H1 (cell line): ENCODE data around the genes ZMYND15 and USP6.

DNA sequence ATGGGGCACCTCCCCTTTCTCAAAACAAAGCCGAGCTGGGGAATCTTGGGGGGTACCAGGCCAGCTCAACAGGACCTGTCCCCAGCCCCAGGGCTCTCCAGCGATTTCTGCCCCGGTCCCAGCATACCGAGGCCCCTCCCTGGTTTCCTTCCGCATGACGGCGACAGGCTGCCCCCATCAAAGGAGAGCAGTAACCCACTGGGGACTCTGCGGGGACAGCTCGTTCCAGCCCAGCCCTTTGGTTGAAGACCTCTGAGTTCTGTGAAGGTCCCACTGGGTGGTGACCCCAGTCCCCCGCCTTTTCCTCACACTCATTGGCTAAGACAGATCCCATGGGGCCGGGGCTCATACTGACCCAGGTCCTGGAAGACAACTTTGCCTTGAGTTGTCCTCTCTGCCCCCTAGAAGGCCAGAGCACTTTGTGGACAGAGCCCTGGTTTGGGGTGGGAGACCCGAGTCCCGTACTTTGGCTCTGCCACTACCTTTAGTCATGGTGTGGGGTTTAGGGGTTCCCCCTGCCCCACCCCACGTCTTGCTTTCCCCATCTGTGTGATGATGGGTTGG, 4.1 kb downstream of the SMTNL2 start:
- RRBS, result no CpG with 5 or more reads among the region's 14 CpGs
CAGE:
- cytosol, long polyA plus RNA, result no peak
- long polyA plus RNA, result no peak
- nucleus, long polyA plus RNA, result no peak

- RRBS, result no CpG with 5 or more reads among the region's 9 CpGs
CAGE:
- cytosol, long polyA plus RNA, result no peak
- long polyA plus RNA, result start-site peak on the minus strand at chr17:4672202-4672276, 187 and 115 reads in 2 replicates; start-site peak on the minus strand at chr17:4672363-4672492, 481 and 425 reads in 2 replicates
- nucleus, long polyA plus RNA, result no peak
Observed at GRCh38 chr17:4672127-4672683, 30.7 kb upstream of the ALOX15 start.

DNA sequence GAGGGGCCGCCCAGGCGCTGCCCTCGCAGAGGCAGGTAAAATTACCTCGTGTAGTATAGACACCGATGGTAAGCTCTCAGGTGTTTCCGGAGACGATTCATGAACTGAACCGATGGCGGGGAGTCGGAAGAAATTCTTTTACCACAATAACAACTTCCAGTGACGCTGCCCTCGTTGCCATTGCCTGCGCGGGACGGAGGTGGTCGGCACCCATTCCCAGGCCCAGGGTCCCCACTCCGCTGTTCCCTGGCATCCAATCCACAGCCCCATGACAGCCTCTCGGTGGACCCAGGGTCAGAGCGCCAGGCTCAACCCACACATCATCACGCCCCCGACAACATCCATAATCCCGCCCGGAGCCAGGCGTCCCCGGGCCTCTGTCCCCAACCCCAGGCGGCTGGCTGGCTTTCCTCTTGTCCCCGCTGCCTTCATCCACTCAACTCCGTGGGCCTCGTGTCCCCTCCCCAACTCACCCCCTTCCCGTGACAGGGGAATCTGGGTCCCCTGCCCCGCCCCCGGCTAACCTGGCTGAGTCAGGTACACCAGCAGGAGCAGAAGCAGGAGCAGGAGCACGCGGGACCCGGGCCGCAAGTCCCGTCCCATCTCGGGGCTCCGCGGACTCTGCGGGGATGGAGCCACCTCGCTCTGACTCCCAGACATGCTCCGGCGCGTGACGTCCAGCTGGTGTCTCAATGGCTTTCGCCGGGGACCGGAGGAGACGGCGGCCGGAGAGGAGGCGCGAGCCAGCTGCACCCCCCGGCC, 715 bp upstream of the ZMYND15 start:
- RRBS, result 2% methylated on average over 12 of the region's 55 CpGs
CAGE:
- cytosol, long polyA plus RNA, result no peak
- long polyA plus RNA, result no peak
- nucleus, long polyA plus RNA, result no peak

- RRBS, result 2% methylated on average over 21 of the region's 65 CpGs
CAGE:
- cytosol, long polyA plus RNA, result no peak
- long polyA plus RNA, result no peak
- nucleus, long polyA plus RNA, result no peak
Observed at GRCh38 chr17:4739499-4739992, at the start of gene ZMYND15. Gene ZMYND15 (plus strand): TSS chr17:4739833.

- RRBS, result no CpG with 5 or more reads among the region's 7 CpGs
CAGE:
- cytosol, long polyA plus RNA, result no peak
- long polyA plus RNA, result no peak
- nucleus, long polyA plus RNA, result no peak
Observed at GRCh38 chr17:4764484-4765235, 7.0 kb upstream of the TM4SF5 start.

- RRBS, result no CpG with 5 or more reads among the region's 14 CpGs
CAGE:
- cytosol, long polyA plus RNA, result no peak
- long polyA plus RNA, result no peak
- nucleus, long polyA plus RNA, result no peak
Observed at GRCh38 chr17:4768037-4768759, 3.5 kb upstream of the TM4SF5 start.

- RRBS, result no CpG with 5 or more reads among the region's 9 CpGs
CAGE:
- cytosol, long polyA plus RNA, result no peak
- long polyA plus RNA, result no peak
- nucleus, long polyA plus RNA, result no peak
Observed at GRCh38 chr17:4772269-4772588, 543 bp downstream of the TM4SF5 start.

- RRBS, result under 1% methylated on average over 52 of the region's 100 CpGs
CAGE:
- cytosol, long polyA plus RNA, result no peak
- long polyA plus RNA, result no peak
- nucleus, long polyA plus RNA, result no peak
Observed at GRCh38 chr17:4789902-4790904, 1.4 kb downstream of the GLTPD2 start.

DNA sequence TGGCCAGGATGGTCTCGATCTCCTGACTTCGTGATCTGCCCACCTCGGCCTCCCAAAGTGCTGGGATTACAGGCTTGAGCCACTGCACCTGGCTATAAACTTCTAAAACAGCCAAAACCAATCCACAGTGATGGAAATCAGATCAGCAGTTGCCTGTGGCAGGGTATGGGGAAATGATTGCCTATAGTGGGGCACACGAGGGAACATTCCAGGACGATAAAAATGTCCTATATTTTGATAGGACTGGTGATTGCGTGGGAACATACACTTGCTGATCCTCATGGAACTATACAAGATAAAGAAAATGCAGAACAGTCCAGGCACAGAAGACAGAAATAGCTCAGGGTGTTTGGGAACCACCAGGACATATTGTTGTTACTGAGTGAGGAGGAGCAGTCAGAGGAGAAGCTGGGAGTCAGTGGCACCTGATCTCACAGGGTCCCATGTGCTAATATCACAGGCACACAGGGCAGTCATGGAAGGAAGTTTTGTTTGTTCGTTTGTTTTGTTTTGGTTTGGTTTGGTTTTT, 5.6 kb downstream of the PLD2 start:
- RRBS, result no CpG with 5 or more reads among the region's 7 CpGs
CAGE:
- cytosol, long polyA plus RNA, result no peak
- long polyA plus RNA, result no peak
- nucleus, long polyA plus RNA, result no peak

GRCh38 chr17:4897423-4898303, 1.7 kb upstream of the C17orf107 start:
- RRBS, result no CpG with 5 or more reads among the region's 10 CpGs
CAGE:
- cytosol, long polyA plus RNA, result no peak
- long polyA plus RNA, result no peak
- nucleus, long polyA plus RNA, result no peak

GRCh38 chr17:4900558-4901431, 1.5 kb downstream of the C17orf107 start:
- RRBS, result 42% methylated on average over 20 of the region's 63 CpGs
CAGE:
- cytosol, long polyA plus RNA, result no peak
- long polyA plus RNA, result no peak
- nucleus, long polyA plus RNA, result no peak

GRCh38 chr17:4908280-4908766, 5.4 kb upstream of the CHRNE start:
- RRBS, result no CpG with 5 or more reads among the region's 10 CpGs
CAGE:
- cytosol, long polyA plus RNA, result no peak
- long polyA plus RNA, result no peak
- nucleus, long polyA plus RNA, result no peak

DNA sequence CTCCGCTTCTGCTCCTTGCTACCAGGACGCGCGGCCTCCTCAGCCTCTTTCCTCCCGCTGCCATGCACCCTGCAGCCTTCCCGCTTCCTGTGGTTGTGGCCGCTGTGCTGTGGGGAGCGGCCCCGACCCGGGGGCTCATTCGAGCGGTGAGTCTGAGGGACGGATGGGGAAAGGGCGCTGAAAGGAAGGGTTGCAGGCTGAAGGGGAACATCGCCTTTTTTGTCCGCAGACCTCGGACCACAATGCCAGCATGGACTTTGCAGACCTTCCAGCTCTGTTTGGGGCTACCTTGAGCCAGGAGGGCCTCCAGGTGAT, 737 bp downstream of the RNF167 start:
- RRBS, result no CpG with 5 or more reads among the region's 17 CpGs
CAGE:
- cytosol, long polyA plus RNA, result no peak
- long polyA plus RNA, result no peak
- nucleus, long polyA plus RNA, result no peak

DNA sequence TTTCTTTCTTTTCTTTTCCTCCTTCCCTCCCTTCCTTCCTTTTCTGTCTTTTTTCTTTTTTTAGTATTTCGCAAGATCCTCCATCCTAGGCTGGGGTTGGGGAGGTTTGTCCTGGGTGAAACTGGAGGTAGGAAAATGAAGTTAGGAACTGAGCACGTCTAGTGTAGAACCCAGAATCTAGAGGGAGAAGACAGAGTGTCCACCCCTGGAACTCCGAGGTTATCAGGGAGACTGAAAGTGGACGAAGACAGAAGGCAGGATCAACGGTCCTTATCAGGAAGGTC, 1.0 kb downstream of the RNF167 start:
- RRBS, result no CpG with 5 or more reads among the region's 5 CpGs
CAGE:
- cytosol, long polyA plus RNA, result no peak
- long polyA plus RNA, result no peak
- nucleus, long polyA plus RNA, result no peak

DNA sequence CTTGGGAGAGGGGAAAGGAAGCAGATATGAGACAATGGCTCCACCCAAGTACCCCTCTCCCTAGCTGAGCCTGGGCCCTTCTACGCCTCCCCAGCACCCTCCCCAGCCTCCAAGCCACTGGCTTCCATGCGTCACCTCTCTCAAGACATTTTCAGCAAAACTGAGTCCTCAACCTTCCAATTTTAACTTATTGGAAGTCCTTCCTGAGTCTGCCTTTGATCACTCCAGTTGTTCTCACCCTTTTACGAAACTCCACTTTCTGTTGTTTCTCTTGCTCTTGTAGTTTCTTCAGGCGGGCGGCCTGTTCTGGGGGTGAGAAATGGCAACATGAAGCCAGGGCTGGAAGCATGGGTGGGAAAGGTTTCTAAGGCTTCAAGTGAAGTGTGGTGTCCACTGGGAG, 7.1 kb downstream of the SPAG7 start:
- RRBS, result no CpG with 5 or more reads among the region's 5 CpGs
CAGE:
- cytosol, long polyA plus RNA, result no peak
- long polyA plus RNA, result no peak
- nucleus, long polyA plus RNA, result no peak

GRCh38 chr17:4966618-4967326, 845 bp downstream of the SPAG7 start:
- RRBS, result 1% methylated on average over 13 of the region's 40 CpGs
CAGE:
- cytosol, long polyA plus RNA, result no peak
- long polyA plus RNA, result no peak
- nucleus, long polyA plus RNA, result no peak

DNA sequence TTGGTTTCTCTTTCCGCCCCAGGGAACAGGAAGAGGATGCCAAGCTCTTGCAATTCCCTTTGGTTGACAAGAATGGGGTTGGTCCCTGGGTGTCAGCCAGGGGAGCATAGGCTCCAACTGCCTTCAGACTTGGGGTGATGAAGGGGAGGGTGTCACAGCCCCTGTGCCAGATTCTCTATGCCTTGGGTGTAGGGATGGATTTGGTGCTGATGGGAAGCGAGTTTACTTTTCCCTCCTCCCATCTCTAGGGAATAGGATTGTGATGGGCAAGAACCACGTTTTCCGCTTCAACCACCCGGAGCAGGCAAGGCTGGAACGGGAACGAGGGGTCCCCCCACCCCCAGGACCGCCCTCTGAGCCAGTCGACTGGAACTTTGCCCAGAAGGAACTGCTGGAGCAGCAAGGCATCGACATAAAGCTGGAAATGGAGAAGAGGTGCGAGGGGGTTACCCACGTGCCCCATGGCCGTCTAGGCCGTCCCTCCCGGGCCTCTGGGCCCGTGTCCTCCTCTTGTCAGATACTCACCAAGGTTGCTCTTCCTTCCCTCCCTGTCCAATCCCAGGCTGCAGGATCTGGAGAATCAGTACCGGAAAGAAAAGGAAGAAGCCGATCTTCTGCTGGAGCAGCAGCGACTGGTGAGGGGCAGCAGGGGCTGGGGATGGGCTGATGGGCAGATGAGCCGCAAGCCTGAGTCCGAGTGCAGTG, 14.8 kb downstream of the SLC52A1 start:
- RRBS, result 98% methylated on average over 3 of the region's 21 CpGs
CAGE:
- cytosol, long polyA plus RNA, result no peak
- long polyA plus RNA, result no peak
- nucleus, long polyA plus RNA, result no peak

- RRBS, result 94% methylated on average over 18 of the region's 99 CpGs
CAGE:
- cytosol, long polyA plus RNA, result no peak
- long polyA plus RNA, result no peak
- nucleus, long polyA plus RNA, result no peak
Observed at GRCh38 chr17:5115501-5116809, at the start of gene USP6. Gene USP6 (plus strand): TSS chr17:5116032.

DNA sequence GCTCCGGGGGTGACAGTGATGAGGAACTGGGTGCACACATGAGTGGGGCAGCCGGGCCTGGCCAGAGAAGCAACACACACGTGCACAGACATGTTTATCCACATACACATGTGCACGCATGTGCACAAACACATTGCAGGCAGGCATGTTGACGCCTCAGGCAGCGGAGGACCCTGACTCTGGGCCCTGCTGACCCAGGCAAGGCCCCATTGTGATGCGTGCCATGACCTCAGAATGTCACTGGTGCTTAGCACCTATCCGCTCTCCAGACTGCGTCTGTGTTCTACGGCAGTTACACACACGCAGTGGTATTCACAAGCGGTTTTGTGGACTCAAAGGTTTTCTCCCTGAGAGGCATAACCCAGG, 12.7 kb downstream of the USP6 start:
- RRBS, result no CpG with 5 or more reads among the region's 12 CpGs
CAGE:
- cytosol, long polyA plus RNA, result no peak
- long polyA plus RNA, result no peak
- nucleus, long polyA plus RNA, result no peak

DNA sequence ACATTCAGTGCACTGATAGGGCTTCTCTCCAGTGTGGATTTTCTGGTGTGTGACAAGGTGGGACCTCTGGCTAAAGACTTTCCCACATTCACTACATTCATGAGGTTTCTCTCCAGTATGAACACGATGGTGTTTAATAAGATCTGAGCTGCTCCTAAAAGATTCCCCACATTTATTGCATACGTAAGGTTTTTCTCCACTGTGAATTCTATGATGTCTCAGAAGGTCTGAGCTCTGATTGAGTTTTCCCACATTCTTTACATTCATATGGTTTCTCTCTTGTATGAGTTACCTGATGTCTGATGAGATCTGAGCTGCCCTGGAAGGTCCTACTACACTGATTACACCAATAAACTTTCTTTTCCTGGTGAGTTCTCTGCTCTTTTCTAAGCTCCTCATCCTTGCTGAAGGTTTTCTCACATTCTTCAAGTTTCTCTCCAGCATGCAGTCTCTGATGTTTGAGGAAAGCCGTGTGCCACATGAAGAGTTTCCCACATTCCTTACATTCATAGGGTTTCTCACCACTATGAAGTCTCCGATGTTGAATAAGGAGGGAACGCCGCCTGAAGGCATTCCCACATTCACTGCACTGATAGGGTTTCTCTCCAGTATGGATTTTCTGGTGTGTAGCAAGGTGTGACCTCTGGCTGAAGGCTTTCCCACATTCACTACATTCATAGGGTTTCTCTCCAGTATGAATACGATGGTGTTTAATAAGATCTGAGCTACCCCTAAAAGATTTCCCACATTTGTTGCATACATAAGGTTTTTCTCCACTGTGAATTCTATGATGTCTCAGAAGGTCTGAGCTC, 9.8 kb downstream of the ZNF594 start:
- RRBS, result no CpG with 5 or more reads among the region's 7 CpGs
CAGE:
- cytosol, long polyA plus RNA, result no peak
- long polyA plus RNA, result no peak
- nucleus, long polyA plus RNA, result no peak